LHCN-M2 (cell line): ENCODE measurements around the genes RELA, FOSL1 and TSGA10IP.

GRCh38 chr11:65576811-65577813 lies 1.3 kb downstream of the EHBP1L1 start:
- RAMPAGE, long total RNA = no peak

GRCh38 chr11:65582241-65582863 lies 6.5 kb downstream of the EHBP1L1 start:
- RAMPAGE, long total RNA = no peak

GRCh38 chr11:65607646-65608657 lies 6.1 kb downstream of the MAP3K11 start:
- RAMPAGE, long total RNA = no peak

DNA sequence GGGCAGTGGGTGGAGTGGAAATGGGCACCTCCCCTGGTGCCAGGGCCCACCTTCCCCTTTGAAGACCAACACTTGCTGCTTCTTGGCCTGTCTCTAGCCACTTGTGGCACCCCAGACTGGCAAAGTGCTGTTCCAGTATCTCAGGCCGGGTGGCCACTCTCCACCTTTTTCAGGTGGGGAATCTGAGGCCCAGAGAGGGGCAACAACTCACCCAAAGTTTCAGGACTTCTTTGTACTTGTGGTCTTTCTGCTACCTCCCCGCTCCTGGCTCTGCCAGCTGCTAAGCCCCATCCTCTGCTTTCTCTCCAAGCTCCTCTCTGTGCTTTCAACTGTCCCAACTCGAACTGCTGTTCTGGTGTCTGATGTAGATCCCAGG lies 3.4 kb downstream of the MAP3K11 start:
- RAMPAGE, long total RNA = no peak

DNA sequence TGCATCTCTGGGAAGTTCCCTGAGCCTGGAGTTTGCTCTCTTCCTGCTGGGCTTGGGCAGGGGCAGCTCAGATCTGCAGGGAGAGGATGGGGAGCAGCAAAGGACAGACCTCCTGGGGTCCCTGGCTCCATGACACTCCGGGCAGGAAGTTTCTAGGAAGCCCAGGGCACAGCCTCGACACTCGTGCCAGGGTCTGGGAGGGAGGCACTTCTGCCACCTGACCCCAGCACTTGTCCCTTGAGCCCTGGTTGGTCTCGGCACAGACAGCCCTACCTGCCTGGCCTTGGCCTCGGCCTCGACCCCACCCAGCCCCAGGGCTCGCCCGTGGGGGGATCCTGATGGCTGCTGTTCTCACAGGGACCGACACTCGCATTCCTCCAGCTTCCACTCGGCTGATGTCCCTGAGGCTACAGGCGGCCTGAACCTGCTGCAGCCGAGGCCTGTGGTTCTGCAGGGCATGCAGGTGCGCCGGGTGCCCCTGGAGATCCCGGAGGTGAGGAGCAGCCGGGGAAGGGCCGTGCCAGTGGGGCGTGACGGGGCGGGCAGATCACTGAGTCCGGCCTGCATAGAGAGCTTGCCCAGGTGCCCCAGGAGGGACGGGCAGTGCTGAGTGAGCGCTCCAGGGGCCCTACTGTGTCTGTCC lies 5.0 kb downstream of the PCNX3 start:
- RAMPAGE, long total RNA = no peak

GRCh38 chr11:65662673-65663632 lies at the start of gene RELA:
RELA (minus strand) TSS chr11:65662916.
- RAMPAGE, long total RNA = no peak

DNA sequence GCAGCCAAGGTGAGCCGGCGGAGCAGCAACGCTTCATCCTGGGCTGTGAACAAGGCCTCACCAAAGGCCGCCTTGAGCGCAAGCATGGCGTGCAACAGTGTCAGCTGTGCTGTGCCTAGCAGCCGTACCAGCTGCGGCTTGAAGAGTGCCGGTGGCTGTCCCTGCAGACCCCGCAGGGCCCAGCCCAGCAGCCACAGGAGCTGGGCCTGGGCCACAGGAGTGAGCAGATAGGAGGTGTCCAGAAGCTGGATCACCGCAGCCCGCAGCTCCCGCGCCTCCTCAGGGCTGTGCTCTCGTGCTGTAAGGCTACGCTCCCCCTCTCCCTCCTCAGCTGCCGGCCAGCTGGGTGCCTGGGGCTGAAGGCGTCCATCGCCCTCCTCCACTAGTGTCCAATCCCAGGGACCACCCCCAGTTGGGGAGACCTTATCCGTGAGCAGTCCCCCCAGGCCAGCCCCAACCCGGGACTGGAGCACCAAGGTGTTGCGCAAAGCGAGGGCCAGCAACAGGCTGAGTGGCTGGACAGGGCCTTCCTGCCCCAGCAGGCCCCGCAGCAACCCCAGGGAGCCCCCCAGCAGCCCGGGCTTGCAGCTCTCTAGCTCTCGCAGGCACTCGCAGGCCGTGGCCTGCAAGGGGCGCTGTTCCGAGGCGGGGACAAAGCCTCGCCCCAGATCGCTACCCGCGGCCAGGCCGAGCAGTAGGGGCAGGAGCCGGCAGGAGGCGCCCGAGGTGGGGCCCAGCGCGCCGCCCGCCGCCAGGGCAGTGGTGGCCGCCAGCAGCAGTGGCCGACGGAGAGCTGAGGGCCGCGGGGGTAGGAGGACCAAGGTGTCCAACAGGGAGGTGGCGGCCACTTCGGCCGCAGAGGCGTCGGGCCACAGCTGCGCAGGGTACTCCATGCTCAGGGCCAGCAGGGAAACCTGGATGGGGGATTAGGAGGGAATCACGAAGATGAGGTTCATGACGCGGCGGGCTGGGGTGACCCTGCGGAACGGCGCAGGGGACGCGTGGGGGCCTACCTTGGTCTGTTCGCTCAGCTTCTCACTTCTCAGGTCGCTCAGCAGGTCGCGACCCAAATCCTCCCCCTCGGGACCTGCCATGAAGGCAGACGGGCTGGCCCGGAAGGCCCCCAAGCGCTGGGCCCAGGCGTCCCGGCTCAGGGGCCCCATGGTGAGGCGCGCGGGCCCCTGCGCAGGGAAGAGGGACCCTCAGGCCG lies 942 bp downstream of the AP5B1 start:
- RAMPAGE, long total RNA = no peak

GRCh38 chr11:65788847-65789511 lies 2.1 kb downstream of the OVOL1 start:
- RAMPAGE, long total RNA = no peak

- RAMPAGE, long total RNA = no peak
These were observed 5.5 kb downstream of the OVOL1 start for GRCh38 chr11:65792292-65792876.

GRCh38 chr11:65822769-65823135 lies 11.0 kb upstream of the SNX32 start:
- RAMPAGE, long total RNA = no peak

DNA sequence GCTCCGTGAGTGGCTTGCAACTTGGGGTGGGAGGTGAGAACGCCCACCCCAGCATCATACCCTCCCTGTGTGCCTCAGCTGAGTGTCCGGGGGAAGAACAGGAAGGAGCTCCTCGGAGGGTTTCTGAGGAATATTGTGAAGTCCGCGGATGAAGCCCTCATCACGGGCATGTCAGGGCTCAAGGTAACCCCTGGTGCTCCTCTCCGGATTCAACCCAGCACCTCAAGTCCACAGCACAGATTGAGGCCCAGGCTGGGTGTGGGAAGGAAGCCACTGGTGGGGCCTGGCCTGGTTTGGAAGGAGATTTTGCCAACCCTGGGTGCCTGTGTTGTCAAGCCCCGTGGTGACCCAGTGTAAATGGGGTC lies 7.3 kb downstream of the CFL1 start:
- RAMPAGE, long total RNA = no peak

GRCh38 chr11:65900052-65900901 lies at the start of gene FOSL1:
FOSL1 (minus strand) TSS chr11:65900388.
- RAMPAGE, long total RNA = start-site peak on the minus strand at chr11:65900388-65900392, 306 reads

DNA sequence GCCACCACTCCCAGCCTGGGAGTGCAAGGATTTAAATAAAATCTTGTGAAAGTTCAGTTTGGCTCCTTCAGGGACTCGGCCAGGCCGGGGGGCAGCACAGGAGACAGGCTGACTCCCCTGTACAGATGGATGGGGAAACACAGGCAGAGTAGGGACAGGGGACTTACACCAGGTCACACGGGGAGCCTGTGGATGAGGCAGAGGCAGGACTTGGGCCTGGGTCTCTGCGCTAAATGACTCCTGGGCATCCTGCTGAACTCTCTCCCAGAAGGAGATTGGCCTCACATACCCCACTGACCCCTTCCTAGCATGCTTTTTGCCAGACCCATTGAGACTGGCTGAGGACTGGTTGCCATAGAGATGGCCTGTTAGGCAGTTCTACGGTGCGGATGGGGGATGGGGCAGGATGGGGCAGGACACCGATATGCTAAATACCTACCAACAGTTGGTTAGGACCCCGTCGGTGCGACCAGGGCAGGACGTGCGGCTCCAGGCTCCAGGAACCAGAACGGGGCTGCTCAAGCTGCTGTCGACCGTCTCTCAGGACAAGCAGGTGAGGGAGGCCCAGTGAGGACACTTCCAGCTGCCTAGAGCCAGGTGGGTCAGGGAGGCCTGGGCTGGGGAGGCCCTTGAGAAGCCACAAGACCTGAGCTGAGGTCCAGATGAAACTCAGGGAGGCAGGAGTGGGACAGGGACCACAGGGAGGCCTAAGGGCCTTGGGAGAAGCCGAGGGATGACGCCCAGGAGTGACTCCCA lies at the start of gene TSGA10IP:
TSS of gene TSGA10IP (plus strand) at position 211 of the 756 bp plus-strand sequence.
- RAMPAGE, long total RNA = no peak

- RAMPAGE, long total RNA = no peak
These were observed 368 bp downstream of the SART1 start for GRCh38 chr11:65961839-65962365.

- RAMPAGE, long total RNA = no peak
These were observed 7.0 kb downstream of the SART1 start for GRCh38 chr11:65968057-65969468.

DNA sequence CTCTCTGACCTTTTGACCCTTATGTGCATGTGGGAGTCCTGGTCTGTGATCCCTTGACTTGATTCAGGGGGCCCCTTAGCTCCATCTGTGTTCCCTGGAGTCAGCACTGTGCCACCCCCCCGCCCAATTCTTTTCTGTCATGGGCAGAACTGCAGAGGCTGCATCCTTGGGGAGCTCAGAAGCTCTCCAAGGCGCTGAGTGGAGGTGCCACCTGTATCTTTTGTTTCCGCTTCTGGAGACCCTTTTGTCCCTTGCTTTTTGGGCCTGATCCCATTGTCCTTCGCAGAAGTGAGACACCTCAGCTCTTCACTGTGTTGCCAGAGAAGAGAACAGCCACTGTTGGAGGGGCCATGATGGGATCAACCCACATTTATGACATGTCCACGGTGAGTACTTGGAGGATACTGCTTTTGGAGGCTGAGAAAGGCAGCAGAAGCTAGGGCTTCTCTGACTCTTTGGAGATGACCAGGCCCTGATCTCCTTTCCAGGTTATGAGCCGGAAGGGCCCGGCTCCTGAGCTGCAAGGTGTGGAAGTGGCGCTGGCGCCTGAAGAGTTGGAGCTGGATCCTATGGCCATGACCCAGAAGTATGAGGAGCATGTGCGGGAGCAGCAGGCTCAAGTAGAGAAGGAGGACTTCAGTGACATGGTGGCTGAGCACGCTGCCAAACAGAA lies 2.3 kb upstream of the PACS1 start:
- RAMPAGE, long total RNA = no peak

GRCh38 chr11:66069330-66069957 lies 628 bp upstream of the PACS1 start:
- RAMPAGE, long total RNA = no peak

DNA sequence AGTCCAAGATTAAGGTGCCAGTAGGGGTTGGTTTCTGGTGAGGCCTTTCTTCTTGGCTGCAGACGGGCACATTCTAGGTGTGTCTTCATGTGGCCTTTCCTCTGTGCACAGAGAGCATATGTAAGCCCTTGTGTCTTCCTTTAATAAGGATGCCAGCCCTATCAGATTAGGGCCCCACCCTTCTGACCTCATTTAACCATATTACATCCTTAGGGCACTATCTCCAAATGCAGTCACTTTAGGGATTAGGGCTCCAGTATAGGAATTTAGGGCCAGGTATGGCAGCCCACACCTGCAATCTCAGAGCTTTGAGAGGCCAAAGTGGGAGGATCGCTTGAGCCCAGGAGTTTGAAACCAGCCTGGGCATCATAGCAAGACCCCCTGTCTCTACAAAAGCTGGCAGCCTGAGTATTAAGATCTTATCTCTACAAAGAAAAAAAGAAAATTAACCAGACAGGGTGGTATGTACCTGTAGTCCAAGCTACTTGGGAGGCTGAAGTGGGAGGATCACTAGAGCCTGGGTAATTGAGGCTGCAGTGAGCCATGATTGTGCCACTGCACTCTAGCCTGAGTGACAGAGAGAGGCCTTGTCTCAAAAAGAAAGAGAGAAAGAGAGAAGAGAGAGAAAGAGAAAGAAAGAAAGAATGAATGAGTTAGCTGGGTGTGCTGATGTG lies 38.2 kb downstream of the PACS1 start:
- RAMPAGE, long total RNA = no peak

GRCh38 chr11:66137336-66137733 lies 67.3 kb downstream of the PACS1 start:
- RAMPAGE, long total RNA = no peak

- RAMPAGE, long total RNA = no peak
These were observed 921 bp downstream of the KLC2 start for GRCh38 chr11:66258248-66259000.